Bile duct (tissue), 1 donor: ENCODE measurements around a stretch of chr17.

DNA sequence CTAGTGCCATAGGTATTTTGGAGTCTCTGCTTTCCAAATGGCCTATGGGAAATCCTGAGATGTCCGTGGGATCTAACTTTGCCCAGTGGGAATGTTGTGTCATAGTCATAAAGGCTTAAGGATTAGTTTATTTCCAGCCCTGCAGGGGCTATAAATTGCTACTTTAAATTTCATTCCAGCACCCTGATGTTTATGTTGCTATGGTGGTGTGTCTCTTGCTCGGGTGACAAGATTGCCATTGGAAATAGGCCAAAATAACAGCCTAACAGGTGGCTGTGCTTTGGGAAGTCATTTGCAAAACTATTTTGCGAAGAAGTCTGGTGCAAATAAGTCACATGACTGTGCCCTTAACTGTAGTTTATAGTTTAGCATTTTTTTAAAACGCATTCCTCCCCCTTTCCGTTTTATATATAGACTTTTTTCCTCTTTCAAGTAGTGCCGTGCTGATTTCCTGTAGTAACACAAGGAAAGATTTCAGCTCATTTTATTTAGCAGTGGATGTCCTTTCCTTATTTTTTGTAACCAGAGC is 23.1 kb downstream of the PITPNC1 start:
- PRO-cap = no peak

DNA sequence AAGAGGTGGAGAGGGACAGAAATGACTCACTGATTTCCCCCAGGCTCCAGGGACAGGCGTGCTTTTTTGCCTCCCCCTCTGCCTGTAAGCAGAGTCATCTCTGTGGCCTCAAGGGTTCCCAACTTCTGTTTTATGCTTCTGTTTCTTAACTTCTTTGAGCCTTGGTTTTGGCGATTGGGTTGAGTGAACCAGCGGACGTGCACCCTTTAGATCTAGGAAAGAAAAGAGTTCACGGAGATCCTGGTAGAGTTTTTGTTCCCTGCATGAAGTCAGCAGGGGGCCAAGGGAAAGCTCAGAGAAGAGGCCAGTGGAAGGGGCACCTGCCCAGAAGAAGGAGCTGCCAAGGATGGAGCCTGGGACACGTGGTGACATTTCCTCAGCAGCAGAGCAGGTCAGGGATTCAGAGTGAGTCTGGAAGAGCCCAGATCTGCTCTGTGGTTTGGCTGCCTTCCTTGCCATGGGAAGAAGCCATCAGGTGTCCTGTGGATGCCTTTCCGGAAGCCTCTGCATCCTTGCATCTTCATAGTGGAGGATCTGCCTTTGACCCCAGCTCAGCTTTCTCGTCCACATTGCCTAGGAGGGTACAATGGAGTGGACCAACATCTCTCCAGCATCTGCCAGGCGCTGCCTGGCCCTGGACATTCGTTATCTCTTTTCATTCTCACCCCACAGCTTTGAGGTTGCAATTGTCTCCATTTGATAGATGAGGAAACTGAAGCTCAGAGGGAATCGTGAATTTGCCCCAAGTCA is 147.6 kb upstream of the NOL11 start:
- PRO-cap = no peak

DNA sequence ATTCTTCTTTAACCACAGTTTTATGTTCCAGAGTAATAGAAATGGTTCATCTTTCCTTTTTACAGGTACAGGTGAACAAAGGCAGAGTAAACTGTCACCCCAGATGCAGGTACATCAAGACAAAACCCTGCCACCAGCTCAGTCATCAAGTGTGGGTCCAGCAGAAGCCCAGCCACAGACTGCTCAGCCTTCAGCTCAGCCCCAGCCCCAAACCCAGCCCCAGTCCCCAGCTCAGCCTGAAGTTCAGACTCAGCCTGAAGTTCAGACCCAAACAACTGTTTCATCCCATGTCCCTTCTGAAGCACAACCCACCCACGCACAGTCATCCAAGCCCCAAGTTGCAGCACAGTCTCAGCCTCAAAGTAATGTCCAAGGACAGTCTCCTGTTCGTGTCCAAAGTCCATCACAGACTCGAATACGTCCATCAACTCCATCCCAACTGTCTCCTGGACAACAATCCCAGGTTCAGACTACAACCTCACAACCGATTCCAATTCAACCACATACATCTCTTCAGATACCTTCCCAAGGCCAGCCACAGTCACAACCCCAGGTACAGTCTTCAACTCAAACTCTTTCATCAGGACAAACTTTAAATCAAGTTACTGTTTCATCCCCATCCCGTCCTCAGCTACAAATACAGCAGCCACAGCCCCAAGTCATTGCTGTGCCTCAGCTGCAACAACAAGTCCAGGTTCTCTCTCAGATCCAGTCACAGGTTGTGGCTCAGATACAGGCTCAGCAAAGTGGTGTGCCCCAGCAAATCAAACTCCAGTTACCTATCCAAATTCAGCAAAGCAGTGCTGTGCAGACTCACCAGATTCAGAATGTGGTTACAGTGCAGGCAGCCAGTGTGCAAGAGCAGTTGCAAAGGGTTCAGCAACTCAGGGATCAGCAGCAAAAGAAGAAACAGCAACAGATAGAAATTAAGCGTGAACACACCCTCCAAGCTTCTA is 50.6 kb downstream of the C17orf58 start:
- PRO-cap = no peak

DNA sequence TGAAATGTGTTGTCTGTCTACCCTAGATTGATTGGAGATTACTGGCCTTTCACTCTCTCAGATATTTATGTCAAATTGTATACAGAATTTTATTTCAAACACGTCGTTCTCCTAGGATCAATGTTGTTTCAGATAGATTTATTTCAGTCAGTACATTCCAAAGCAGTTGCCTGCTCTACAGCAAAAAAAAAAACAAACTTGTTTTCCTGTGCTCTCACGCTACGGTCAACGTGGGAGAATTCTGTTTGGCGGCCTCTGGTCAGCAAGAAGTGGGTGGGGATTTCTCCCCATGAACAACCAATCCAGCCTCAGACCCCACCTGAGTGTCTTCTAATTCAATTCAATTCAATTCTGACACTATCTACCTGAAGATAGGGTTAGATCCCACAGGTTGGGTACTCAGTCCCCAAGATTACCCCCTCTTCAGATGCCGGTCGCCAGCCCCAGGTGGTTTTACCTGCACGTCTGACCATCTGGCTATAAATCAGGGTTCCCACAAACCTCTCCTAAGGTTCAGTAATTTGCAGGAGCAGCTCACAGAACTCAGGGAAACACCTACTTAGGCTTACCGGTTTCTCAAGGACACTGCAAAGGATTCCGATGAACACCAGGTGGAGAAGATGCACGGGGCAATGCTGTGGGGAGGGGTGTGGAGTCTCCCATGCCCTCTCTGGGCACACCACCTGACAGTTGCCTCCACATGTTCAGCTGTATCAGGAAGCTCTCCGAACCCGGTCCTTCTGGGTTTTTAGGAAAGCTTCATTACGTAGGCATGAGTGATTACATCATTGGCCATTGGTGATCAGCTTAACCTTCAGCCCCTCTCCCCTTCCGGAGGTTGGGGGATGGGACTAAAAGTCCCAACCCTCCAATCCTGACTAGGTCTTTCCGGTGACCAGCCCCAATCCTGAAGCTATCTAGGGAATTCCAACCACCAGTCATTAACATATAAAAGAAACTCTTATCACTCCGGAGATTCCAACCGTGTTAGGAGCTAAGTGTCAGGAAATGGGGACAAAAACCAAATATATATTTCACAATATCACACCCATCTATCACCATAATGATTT is 21.8 kb downstream of the C17orf58 start:
- PRO-cap = no peak

DNA sequence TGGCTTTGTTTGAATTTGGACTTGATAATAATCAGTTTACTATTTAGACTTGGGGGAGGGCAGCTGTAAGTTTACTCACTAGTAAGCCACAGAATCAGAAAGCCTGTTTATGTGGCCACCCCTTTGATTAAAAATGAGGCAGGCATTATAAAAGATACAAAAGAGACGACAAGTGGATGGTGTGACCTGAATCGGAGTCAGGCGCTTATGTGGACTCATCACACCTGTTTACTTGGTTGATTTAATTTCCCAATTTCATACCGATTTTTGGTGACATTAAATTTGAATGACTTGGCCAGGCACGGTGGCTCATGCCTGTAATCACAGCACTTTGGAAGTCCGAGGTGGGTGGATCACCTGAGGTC is 9.0 kb downstream of the KPNA2 start:
- PRO-cap = no peak

DNA sequence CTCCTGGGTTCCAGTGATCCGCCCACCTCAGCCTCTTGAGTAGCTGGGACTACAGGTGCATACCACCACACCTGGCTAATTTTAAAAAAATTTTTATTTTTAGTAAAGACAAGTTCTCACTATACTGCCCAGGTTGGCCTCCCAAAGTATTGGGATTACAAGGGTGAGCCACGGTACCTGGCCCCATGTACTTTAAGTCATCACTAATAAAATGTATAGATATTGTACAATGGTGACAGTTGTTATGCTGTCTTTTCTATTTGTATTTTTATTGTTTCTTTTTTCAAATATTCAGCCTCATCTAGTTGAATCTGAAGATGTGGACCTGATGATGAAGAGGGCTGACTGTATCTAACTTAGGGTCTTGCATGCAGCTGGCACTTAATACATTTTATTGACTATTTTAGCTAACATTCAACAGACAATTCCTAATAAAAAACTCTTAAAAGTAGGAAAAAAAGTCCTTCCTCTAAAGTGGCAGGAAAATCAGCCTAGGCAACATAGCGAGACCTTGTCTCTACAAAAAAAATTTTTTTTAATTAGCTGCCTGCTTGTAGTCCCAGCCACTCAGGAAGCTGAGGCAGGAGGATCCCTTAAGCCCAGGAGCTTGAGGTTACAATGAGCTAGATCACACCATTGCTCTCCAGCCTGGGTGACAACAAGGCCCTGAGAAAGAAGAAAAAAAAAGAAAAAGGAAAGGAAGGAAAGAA is 88.0 kb downstream of the KPNA2 start:
- PRO-cap = no peak

DNA sequence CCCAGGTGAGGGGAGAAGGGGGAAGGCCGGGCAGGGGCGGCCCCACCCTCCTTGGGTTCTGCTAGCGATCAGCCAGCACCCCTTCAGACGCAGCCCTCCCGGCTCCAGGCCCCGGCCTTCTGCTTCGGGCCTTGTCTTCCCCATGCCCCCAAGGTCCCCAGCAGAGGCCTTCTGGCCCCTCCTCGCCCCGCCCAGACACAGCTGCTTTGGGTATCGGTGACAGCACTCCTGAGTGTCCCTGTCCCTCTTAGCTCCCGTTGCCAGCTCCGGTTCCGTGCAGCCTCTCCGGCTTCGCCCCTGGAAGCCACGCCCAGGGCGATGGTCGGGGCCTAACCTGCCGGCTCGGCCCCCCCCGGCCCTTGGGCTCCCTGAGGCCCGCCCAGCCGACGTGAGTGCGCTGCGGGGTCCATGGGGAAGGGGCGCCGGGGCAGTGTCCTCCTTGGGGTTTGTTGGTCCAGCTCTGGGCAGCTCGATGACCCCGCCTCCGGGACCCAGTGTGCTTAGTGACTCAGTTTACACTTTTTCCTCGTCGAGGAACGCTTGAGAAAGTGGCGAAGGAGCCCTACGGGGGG is 50.5 kb upstream of the AMZ2 start:
- PRO-cap = no peak

GRCh38 chr17:68228546-68229306 is 19.1 kb upstream of the AMZ2 start:
- PRO-cap = no peak

- PRO-cap = bidirectional peak, plus-strand start at chr17:68238076, minus-strand start at chr17:68237890
Measured at GRCh38 chr17:68237758-68238270, 10.0 kb upstream of the AMZ2 start.

DNA sequence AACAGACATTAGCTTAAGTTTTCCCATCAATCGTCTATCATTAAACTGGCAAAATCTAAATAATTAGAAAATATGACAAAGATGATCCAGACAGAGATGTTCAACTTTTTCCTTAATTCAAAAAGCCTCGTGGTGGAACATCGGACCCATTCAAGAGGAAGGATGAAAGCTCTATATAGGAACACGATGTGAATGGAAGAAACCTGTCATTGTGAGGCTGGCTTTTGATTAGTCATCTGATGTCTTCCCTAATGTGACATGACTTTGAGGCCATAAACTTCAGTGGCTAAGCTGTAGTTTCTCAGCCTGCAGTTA is 1.0 kb downstream of the AMZ2 start:
- PRO-cap = no peak

DNA sequence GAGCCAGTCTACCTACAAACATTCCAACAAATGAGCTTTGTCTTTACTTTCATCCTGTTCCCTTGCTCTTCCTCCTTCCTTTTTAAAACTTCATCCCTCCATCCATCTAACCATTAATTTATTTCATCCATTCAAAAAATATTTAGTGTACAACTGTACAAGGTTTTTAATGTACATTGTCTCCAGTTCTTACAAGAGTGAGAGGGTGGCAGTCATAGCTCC is 79.4 kb downstream of the ARSG start:
- PRO-cap = no peak

DNA sequence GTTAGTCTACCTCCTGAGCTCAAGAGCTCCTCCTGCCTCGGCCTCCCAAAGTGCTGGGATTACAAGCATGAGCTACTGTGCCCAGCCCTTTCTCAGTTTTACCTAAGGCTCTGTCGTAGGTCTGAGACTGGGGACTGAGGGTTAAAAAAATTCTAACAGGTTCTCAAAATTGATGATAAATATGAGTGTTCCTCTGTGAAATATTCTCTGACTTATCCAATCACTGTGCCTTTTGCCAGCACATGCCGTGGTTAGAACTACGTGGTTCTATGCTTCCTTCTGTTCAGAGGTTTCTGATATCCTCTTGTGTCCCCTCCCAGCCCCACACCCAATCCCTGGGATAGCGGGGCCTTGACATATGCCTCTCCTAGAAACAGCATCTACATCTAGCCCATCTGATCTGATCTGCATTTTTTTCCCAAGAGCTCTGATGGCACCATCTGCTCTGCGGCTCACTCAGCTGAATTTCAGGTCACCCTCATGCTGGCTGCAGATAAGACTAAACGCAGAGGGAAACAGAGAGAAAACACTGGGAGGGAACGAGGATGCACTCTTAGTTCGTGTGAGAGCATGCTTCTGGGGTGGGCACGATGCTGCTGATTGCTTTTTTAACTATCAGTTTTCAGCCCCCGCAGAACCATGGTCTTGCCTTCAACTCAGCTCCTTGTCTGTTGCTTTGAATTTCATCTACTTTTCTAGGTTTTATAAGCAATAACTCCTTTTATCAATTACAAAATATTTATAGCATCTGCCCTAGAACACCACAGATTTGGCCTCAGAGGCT is 10.7 kb downstream of the WIPI1 start:
- PRO-cap = no peak

DNA sequence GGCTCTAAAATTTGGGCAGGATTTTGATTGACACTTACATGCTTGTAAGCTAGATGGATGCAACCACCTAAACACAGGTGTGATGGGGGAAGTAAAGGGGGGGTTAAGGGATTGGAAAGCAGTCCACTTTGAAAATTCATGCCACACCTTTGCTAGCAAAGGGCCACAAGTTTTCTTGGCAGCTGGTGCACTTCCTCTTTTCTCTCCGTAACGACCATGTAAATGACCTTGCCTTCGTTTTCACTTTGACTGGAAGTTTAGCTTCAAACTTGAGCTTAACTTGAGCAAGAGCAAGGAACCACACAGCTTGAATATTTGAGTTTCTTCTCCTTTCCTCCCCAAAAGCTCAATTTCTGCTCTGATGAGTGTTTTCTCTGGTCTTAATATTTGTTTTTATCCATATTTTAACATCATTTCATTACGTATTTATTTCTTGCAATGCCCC is 14.2 kb upstream of the PRKAR1A start:
- PRO-cap = no peak

DNA sequence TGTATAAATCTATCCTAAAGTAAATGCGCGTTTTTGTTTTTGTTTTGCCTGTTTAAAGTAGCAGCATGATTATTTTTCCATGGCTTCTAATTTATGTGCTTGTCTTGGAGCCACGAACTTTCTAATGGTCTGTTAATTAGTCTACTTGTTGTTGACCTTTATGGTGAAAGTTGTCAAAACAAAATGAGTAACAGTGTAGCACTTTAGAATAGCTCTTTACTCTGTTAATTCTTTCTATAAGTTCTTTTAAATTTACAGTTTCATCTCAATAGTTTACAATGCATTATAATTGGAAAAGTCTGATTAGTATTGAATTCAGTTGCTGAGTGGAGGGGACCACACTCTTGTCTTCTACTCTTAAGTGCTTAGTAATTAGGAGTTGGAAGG is 1.8 kb downstream of the PRKAR1A start:
- PRO-cap = no peak

DNA sequence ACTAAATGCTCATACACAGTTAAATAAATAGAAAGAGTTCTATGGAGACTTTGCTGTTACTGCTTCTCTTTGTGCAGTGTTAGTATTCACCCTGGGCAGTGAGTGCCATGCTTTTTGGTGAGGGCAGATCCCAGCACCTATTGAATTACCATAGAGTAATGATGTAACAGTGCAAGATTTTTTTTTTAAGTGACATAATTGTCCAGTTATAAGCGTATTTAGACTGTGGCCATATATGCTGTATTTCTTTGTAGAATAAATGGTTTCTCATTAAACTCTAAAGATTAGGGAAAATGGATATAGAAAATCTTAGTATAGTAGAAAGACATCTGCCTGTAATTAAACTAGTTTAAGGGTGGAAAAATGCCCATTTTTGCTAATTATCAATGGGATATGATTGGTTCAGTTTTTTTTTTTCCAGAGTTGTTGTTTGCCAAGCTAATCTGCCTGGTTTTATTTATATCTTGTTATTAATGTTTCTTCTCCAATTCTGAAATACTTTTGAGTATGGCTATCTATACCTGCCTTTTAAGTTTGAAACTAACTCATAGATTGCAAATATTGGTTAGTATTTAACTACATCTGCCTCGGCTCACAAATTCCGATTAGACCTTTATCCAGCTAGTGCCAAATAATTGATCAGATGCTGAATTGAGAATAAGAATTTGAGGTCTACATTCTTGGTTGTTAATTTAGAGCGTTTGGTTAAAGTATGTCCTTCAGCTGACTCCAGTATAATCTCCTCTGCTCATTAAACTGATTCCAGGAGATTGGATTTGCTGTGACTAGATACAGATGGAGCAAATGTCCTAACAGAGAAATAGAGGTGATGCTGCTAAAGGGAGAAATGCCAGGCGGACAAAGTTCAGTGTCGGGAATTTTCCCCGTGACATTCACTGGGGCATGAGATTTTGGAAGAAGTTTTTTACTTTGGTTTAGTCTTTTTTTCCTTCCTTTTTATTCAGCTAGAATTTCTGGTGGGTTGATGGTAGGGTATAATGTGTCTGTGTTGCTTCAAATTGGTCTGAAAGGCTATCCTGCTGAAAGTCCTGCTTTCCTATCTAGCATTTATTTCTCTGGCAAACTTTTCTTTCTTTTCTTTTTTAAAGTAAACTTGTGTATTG is 18.8 kb downstream of the PRKAR1A start:
- PRO-cap = no peak

GRCh38 chr17:68540008-68540614 is 27.9 kb downstream of the PRKAR1A start:
- PRO-cap = unidirectional peak, plus-strand start at chr17:68540129; bidirectional peak, plus-strand start at chr17:68540479, minus-strand start at chr17:68540322

- PRO-cap = no peak
Measured at GRCh38 chr17:68541266-68542407, 29.4 kb downstream of the PRKAR1A start.

- PRO-cap = unidirectional peak, plus-strand start at chr17:68794831
Measured at GRCh38 chr17:68794556-68795505, 160.4 kb downstream of the ABCA8 start.

- PRO-cap = no peak
Measured at GRCh38 chr17:68824665-68825254, 130.4 kb downstream of the ABCA8 start.

DNA sequence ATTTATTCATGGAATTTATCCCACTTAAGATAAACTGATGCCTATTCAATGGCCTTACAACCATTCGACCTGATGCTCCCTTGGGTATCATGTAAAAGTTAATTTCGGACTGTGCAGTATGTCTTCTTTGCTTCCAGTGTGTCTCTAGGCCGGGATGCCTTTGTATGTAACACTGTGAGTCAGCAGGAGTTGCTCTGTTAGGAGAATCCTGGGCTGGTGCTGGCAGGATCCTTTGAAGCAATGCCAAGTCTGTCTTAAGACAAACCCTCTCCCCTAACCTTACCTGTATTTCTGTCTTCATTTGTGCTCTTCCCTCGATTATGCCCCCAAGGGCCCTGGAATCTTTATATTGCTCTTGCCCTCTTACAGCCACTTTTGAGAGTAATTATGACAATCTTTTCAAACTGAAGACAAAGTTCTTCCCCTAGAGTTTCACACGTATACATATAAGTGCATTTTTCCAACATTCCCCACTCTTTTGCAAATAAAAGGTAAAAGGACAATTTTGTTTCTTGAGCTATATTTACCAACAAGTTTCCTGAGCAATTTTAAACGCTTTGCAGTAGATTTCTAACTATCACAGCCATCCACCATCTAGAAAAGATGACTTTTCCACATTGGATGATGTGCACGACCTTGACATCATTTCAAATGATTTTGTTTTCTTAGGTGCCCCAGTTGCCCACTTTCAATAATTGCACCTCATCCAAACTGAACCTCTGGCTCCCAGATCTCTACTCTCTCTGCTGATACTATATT is 38.1 kb upstream of the ABCA8 start:
- PRO-cap = no peak